Peyer's patch (tissue), 4 donors: ENCODE measurements around the genes IFT25, MROH7 and BSND.

DNA sequence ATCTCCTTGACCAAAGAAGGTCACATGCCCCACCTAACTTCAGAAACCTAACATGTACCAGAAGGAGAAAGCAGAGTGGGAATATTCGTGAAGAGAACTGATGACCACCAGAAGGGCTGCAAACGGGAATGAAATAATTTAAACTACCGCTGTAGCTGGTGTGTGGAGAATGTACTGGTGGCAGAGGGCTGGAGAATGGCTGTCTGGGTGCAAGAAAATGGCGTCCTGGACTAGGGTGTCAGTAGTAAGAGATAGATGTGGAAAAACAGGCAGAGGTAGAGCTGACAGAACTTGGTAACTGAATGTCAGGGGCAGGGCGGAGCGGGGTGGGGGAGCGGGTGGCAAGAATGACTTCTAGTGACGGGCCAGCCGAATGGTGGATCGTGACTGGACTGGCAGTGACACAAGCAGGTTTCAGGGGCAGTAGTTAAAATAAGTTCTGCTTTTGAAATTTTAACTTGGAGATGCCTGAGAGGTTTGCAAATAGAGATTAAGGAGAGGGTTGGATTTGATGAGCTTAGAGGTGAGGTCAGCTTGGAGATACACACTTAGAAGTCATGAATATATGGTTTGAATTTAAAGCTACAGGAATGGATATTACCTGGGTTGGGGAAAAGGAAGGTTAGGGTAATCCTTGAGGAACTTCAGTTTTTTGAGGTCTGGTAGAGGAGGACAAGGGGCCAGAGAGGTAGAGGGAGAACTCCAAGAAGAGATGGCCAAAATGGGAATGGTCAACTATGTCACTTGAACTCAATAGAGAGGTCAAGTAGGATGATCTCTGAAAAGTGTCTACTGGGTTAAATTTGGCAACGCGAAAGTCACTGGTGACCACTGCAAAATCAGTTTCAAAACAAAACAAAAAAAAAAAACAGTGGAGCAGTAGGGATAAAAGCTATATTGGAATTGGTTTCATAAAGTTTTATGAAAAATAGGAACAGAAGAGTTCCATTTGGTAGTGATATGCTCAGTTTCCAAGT is 8.2 kb upstream of the PODN start:
- PRO-cap: no peak
- RAMPAGE, long total RNA, 4 experiments: no peak in any of the 4 experiments

GRCh38 chr1:53135256-53135712 is 7.2 kb downstream of the SLC1A7 start:
- PRO-cap: unidirectional peak, minus-strand start at chr1:53135544
- RAMPAGE, long total RNA, 4 experiments: no peak in any of the 4 experiments

DNA sequence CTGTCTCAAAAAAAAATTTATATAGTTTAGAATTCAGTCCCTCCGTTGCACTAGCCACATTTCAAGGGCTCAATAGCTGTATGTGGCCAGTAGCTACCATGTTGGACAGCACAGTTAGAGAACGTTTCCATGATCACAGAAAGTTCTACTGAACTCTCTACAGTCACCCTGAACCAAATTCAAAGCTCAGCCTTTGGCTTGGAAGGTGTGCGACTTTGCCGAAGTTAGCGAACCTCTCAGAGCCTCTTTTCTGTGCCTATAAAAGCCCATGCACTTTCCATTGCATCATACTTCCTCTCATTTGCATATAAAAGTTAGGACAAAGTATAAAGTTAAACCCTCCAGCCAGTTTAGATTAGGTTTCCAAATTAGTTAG is 4.7 kb upstream of the SLC1A7 start:
- PRO-cap: no peak
- RAMPAGE, long total RNA, 4 experiments: no peak in any of the 4 experiments

GRCh38 chr1:53218644-53219191 is 1.7 kb downstream of the CZIB start:
- PRO-cap: unidirectional peak, minus-strand start at chr1:53218974
- RAMPAGE, long total RNA, 4 experiments: no peak in any of the 4 experiments

DNA sequence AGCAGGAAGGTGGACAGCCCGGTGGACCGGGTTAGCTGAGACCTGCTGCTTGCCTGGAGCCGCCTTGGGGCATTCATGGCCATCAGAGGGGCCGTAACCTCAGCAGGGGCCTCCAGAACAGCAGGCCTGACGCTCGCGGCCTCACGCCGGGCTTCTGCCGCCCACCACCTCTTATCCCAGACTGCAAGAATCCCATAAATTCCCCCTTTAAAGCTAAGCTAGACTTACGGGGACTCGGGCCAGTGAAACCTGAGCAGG is 132.4 kb downstream of the GLIS1 start:
- PRO-cap: no peak
- RAMPAGE, long total RNA, 4 experiments: no peak in any of the 4 experiments

- PRO-cap: no peak
- RAMPAGE, long total RNA, 4 experiments: no peak in any of the 4 experiments
Measured at GRCh38 chr1:53697765-53698333, 41.1 kb downstream of the GLIS1 start.

GRCh38 chr1:53862475-53863056 is 24.5 kb upstream of the NDC1 start:
- PRO-cap: no peak
- RAMPAGE, long total RNA, 4 experiments: no peak in any of the 4 experiments

GRCh38 chr1:53945248-53946207 is at the start of gene IFT25:
Gene IFT25, minus strand, starts transcription at chr1:53945699.
- PRO-cap: unidirectional peak, minus-strand start at chr1:53945667; bidirectional peak, plus-strand start at chr1:53946080, minus-strand start at chr1:53945919
- RAMPAGE, long total RNA, 4 experiments: start-site peak on the minus strand in 4 of 4 experiments, at chr1:53945571-53945740 at its widest, 7 to 329 reads per replicate

GRCh38 chr1:54401520-54401985 is 146.5 kb upstream of the ACOT11 start:
- PRO-cap: no peak
- RAMPAGE, long total RNA, 4 experiments: no peak in any of the 4 experiments

- PRO-cap: no peak
- RAMPAGE, long total RNA, 4 experiments: no peak in any of the 4 experiments
Measured at GRCh38 chr1:54404805-54405766, 142.9 kb upstream of the ACOT11 start.

GRCh38 chr1:54641585-54641999 is at the start of gene MROH7:
Gene MROH7, plus strand, starts transcription at chr1:54641786.
- PRO-cap: no peak
- RAMPAGE, long total RNA, 4 experiments: no peak in any of the 4 experiments

DNA sequence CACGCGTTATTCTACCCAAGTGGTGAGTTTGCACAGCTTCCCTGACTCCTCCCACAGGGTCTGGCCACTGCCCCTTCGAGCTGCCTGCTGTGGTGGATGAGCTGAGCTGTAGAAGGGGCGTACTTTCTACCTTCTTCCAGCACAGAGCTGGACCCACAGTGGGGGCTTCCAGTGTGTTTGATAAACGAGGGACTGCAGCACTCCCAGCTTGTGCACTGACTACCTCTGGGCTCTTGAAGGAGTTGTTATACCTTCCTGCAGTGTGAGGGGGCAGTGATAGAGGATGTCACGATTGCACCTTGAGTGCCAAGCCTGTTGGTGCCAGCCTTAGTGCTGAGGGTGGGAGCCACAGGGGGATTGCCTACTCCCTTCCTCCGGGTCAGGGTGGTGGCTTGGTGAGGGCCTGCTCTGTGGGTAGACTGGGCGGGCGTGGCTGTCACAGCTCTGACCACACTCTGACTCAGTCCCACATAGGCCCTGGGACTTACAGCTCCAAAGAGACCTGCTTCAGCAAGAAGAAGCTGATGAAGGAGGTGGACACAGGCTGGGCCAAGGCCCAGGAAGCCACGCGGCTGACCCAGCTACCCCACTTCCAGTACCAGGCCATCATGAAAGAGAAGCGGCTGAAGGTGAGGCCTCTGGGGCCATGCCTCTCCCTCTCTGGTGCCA is 1.3 kb downstream of the LEXM start:
- PRO-cap: unidirectional peak, plus-strand start at position 513 of the sequence
- RAMPAGE, long total RNA, 4 experiments: no peak in any of the 4 experiments

- PRO-cap: no peak
- RAMPAGE, long total RNA, 4 experiments: no peak in any of the 4 experiments
Measured at GRCh38 chr1:54865597-54866254, 21.3 kb downstream of the DHCR24 start.

DNA sequence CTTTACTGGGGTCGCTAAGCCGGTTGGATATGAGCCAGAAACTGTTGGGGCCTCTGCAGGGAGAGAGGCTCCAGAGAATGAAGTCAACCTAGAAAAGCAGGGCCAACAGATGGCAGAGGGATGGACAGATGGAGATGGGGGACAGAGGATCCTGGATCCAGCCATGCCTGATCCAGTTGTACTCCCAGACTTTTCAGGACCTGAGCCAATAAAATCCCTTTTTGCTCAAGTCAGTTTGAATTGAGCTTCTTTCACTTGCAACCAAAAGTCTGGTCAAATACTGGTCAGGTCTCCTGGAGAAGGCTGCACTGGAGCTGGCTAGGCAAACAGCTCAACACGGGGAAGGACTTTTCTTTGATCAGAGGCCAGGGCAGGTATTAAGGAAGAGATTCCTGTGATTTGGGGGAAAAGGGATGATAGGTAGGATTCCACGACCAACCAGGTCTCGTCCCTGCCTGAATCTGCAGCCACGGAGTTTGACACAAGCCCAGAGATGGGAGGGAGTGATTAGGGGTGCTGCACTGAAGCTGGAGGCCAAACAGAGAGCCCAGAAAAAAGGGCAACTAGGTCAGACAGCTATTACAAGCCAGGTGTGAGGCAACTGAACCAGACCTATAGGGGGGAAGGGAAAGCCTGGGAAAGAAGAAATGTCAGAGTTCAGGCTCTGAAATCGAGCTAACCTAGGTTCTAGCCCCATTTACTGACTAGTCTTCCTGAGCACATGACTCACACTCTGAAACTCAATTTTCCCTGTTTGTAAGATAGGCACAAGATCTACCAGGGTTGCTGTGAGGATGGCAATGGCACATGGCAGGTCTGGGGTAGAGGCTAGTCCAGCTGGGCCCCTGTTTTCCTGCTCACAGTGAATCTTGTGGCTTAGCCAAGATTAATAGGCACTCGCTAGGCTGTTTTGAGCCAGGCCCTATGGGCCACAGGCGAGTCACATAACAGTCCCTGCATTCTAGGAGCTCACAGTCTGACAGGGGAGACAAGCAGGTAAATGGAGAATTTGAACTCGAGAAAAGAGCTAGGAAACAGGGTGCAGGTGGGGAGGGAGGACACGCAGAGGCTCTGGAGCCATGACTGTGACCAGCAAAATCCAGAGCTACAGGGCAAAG is 1.8 kb downstream of the DHCR24 start:
- PRO-cap: no peak
- RAMPAGE, long total RNA, 4 experiments: no peak in any of the 4 experiments

DNA sequence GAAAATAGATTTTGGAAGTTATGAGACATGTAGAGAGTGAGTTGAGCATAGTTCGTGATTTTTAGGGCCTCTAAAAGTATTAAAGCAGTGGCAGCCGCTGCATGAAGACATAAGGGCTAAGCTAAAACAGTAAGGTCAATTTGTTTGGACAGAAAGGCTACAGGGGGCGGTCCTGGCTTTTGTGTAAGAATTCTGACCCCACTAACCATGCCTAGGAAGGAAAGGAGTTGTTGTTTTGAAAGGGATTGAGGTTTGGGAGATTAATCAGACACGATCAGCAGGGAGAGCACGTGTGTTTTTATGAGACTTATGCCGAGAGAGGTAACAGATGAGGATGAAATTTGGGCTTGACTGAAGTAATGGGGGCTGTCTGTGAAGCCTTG is 12.8 kb upstream of the DHCR24 start:
- PRO-cap: no peak
- RAMPAGE, long total RNA, 4 experiments: no peak in any of the 4 experiments

- PRO-cap: no peak
- RAMPAGE, long total RNA, 4 experiments: no peak in any of the 4 experiments
Measured at GRCh38 chr1:54927289-54927852, 40.4 kb upstream of the DHCR24 start.

GRCh38 chr1:54965948-54966422 is 14.4 kb upstream of the TMEM61 start:
- PRO-cap: no peak
- RAMPAGE, long total RNA, 4 experiments: no peak in any of the 4 experiments

DNA sequence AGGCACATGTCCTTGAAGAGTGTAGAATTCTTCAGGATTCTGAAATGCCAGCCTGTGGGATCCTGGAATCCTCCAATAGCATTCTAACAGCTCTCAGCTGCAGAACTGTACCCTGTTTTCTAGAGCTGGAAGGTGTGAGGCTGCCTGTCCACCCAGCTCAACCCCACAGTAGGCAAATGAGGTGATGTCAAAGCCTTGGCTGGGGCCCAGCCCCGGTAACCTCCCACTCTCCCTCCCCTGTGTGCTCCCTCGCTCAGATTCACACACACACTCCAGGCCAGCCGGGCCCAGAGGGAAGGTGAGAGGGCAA is at the start of gene BSND:
BSND (plus strand) TSS at position 290 of the 310 bp plus-strand sequence.
- PRO-cap: no peak
- RAMPAGE, long total RNA, 4 experiments: no peak in any of the 4 experiments

GRCh38 chr1:55056142-55056618 is 16.8 kb downstream of the PCSK9 start:
- PRO-cap: no peak
- RAMPAGE, long total RNA, 4 experiments: no peak in any of the 4 experiments

- PRO-cap: no peak
- RAMPAGE, long total RNA, 4 experiments: start-site peak on the minus strand in 1 of 4 experiments, at chr1:55073881-55073894 at its widest, 19 reads per replicate
Measured at GRCh38 chr1:55073720-55074294, 34.5 kb downstream of the PCSK9 start.